Placental pericyte (primary cell): ENCODE measurements around a stretch of chr2.

- CAGE, long polyA plus RNA = no peak
These were observed 371.7 kb upstream of the HS6ST1 start for GRCh38 chr2:128690317-128690889.

GRCh38 chr2:129273489-129273955 lies 705.9 kb upstream of the RAB6C start:
- CAGE, long polyA plus RNA = no peak

- CAGE, long polyA plus RNA = no peak
These were observed 631.7 kb upstream of the RAB6C start for GRCh38 chr2:129347736-129348222.

GRCh38 chr2:129443370-129443771 lies 536.1 kb upstream of the RAB6C start:
- CAGE, long polyA plus RNA = no peak

DNA sequence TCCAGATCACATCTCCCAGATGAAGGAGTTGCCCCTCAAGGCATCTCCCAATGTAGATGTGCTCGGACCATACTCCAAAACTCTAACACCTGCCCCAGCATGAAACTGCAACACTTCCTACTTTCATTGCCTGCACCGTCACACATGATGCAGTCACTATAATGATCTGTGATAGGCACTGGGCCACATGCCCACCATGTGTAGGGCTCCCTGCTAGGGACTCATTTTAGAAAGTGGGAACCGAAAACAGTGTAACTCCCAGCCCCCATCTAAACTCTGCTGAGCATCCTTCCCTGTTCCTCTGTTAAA lies 496.2 kb upstream of the RAB6C start:
- CAGE, long polyA plus RNA = no peak

- CAGE, long polyA plus RNA = no peak
These were observed 122.2 kb upstream of the RAB6C start for GRCh38 chr2:129857215-129857800.

GRCh38 chr2:129934810-129935299 lies 44.6 kb upstream of the RAB6C start:
- CAGE, long polyA plus RNA = no peak

DNA sequence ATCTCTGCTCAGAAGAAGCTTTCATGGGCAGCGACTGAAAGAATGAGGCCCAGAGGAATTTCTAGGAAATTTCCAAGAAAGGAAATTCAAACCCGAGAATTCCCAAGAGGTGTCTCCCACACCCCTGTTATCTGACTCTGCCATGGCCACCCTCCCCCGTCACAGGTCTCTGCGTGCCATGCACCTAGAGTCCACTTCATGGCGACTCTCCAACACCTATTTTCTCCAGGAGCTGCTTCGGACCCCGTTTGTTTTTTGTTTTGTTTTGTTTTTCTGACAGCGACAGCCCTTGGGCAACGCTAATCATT lies 715 bp downstream of the SMPD4 start:
- CAGE, long polyA plus RNA = no peak

- CAGE, long polyA plus RNA = no peak
These were observed 19.2 kb downstream of the PTPN18 start for GRCh38 chr2:130375046-130375441.

DNA sequence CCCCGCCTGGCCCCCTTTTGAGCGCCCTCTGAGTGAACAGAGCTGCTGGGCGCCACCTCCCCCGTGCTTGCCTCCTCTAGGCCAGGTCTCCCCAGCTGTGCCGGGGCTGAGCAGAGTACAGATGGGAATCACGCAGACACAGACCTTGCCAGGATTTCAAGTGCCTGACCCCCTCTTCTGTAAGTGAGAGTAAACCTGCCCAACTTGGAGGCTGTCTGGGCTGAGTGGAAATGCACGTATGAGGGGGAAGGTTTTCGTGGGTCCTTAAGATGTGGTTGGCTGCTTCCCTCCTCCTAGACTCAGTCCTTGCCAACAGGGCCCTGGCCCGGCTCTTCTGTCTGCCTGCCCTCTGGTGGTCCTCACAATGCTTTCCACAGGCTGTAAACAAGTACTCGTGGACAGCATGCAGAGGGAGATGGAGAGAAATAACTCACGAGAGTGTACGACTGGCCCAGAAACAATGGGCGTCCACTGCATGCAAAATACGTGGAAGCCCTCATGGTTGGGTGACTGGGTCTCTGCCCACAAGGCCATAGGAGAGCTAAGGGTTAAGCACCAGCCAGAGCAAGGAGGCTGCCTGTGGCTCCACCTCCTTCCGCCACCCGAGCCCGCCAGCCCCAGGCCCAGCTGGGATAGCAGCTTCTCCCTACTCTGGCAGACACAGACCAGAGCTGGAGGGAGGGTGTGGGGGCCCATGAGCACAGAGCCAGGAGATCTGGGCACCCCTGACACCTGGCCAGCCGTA lies 17.1 kb upstream of the ARHGEF4 start:
- CAGE, long polyA plus RNA = no peak

- CAGE, long polyA plus RNA = no peak
These were observed 46.1 kb downstream of the FAM168B start for GRCh38 chr2:131046906-131047809.

DNA sequence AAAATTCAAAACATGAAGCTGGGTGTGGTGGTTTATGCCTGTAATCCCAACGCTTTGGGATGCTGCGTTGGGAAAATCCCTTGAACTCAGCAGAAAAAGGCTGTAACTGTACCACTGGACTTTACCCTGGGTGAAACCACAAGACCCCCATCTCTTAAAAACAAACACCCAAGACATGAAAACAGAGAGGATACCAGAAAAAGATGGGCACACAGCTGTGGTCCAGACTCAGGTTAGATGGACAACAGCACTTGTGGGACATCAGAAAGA lies 25.4 kb downstream of the FAM168B start:
- CAGE, long polyA plus RNA = no peak

GRCh38 chr2:131106506-131106864 lies 1.3 kb downstream of the PLEKHB2 start:
- CAGE, long polyA plus RNA = no peak

DNA sequence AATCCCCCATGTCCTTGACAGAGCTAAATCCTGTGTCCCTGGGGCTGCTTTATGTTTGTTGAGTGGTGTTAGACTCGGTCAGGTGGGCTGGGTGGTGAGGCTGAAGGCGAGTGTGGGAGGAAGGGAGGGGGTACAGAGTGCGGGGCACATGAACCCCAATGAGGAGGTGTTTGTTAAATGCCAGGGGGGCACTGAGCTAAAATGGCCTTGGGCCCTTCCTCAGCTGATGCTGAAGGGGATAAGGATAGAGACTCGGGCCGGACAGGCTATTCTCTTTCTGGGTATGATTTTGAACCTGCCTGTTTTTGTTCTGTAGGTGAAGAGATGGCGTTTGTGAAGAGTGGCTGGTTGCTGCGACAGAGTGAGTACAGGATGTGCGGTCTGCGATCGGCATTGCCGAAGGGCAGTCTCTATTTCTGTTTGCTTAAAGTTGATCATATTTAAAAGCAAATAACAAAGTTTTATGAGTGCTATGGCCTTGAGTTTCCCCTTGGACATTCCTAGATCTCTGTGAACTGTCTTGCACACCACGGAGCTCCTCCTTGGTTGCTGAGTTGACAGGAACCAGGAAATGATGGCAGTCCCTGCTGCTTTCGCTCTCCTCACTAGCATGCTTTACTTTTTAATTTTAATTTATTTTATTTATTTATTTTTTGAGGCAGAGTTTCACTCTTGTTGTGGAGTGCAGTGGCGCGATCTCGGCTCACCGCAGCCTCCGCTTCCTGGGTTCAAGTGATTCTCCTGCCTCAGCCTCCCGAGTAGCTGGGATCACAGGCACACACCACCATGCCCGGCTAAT lies 15.7 kb downstream of the PLEKHB2 start:
- CAGE, long polyA plus RNA = no peak

DNA sequence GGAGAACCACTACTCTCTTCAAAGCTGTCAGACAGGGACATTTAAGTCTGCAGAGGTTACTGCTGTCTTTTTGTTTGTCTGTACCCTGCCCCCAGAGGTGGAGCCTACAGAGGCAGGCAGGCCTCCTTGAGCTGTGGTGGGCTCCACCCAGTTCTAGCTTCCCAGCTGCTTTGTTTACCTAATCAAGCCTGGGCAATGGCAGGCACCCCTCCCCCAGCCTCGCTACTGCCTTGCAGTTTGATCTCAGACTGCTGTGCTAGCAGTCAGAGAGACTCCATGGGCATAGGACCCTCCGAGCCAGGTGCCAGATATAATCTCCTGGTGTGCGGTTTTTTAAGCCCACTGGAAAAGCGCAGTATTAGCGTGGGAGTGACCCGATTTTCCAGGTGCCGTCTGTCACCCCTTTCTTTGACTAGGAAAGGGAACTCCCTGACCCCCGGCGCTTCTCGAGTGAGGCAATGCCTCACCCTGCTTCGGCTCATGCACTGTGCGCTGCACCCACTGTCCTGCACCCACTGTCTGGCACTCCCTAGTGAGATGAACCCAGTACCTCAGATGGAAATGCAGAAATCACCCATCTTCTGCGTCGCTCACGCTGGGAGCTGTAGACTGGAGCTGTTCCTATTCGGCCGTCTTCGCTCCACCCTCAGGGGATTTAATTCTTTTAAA lies 16.8 kb downstream of the RAB6D start:
- CAGE, long polyA plus RNA = no peak

- CAGE, long polyA plus RNA = no peak
These were observed 1.2 kb upstream of the MZT2A start for GRCh38 chr2:131493226-131493990.

DNA sequence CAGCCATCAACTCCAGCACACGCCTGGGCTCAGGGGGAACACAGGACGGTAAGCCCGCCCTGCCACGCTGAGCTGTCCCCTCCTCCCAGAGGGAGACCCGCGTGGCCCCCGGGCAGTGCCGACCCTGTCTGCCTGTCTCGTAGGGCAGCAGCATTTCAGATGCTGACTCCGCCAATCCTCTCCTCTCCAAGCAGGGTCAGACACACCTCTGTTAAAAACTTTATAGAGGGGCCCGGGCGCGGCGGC lies 534 bp downstream of the CCDC74A start:
- CAGE, long polyA plus RNA = no peak

- CAGE, long polyA plus RNA = no peak
These were observed 154.6 kb downstream of the CCDC74A start for GRCh38 chr2:131682065-131682987.

DNA sequence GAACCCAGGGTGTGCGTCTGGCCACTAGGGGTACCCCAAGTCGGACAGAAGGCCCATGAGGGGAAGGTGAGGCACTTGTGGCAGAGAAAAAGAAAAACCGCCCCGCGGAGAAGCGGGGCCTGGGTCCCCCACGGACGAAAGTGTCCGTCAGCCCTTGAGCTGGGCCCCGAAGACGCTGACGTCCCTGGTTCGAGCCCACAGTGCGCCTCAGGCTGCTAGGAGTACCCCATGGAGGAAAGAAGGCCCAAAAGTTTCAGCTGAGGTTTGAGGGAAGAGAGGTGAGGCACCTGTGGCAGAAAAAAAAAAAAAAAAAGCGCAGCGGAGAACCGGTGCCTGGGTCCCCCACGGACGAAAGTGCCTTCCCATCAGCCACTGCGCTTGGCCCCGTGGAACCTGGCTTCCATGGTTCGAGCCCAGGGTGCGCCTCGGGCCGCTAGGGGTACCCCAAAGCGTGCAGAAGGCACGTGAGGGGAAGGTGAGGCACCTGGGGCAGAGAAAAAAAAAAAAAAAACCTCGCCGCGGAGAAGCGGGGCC lies 228.3 kb downstream of the CCDC74A start:
- CAGE, long polyA plus RNA = no peak

- CAGE, long polyA plus RNA = no peak
These were observed 385 bp upstream of the ANKRD30BL start for GRCh38 chr2:132162125-132162549.